Urinary bladder (tissue), 3 donors: ENCODE data around the genes EED and FAT3.

- PRO-cap, result no peak
- RAMPAGE, long total RNA, result no peak
These were observed 3.4 kb downstream of the CCDC89 start for GRCh38 chr11:85682242-85683397.

- PRO-cap, result no peak
- RAMPAGE, long total RNA, result no peak
These were observed 73.8 kb downstream of the PICALM start for GRCh38 chr11:85994899-85995769.

DNA sequence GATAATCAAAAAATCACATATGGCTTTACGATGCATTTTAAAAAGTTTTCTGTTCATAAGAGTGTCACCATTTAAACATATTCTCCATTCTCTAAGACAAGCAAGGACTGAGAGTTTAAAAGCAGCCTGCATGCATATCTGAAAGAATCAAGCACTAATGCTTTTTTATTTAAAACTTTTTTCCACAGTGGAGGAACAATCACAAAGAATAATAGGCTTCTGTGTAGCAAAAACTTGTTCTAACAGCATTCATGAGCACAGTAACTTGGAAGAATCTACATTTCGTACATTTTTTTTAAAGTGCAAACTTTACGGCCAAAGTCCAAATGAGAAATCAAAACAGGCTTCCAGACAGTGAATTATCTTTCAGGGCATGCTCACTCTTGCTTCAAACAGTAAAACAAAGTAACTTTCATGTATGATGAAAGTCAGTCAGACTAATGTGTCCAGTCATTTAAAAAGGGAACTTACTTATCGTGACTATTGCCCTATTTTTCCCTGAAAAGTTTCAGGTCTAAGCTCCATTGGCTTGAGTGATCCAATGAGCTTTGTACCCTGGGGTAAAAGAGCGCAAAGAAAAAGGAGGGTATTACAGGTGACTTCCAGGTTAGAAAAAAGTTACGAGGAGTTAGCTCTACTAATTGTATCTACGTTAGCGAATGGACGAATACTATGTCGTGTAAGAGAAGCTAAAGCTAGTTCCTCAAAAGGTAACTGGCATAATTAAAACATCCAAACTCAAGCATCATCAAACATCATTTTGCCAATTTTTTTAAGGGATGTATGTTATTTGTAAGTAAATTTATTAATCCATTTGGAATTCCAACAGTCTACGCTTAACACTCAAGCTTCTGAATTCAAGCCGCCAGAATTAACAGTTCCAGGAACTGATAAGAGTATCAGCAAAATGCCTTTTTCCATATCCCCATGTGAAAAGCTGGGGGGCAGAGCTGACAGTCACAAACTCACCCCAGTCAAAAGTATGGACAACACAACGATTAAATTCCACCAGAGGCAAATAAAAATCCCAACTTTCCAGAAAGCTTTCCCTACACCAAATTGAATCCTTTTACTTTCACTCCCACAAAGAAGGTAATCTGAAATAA, 1.6 kb downstream of the PICALM start:
- PRO-cap, result no peak
- RAMPAGE, long total RNA, result no peak

DNA sequence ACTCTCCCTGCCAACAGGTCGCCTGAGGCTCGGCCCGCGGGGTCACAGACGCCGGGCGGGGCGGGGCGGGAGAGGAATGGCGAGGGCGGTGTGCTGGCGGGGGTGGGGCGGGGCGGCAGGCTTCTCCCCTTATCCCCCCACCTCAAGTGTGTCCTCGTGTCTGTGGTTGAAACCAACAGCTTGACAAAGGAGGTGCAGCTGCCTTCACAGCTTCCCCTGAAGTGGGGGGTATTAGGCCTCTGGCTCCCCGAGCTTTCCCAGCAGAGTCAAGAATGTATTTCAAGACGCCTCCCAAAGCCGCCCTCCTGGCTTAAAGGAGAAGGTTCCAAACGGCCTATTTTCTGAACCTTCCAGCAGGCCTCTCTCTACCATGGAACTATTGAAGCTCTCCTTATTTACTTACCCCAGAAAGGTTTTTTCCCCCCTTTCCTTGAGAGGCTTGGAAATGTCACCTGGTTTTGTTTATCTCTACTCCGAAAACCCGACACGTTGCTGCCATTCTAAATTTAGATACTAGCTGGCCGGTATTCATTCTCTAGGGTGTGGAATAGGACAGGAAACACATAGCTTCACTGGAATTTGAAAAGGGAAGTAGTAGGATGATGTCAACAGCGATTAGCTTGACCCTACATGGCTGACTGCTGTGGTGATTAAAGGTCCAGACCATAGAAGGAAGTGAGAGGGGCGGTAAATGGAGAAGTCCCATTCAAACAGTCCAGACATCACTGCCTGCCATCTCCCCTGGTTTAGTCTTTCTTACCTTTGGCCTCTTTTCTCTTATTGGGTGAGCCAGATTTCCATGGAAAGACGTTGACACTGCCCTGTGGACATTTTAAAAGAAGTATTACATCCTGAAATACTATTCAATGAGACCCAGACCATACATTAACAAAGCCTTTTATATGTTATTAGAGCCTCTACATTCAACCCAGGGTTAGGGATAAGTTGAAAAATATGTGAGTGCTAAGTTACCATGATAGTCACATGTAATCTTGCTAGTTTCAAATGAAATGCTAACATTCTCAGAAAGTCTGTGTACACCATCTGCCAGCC, 759 bp upstream of the PICALM start:
- PRO-cap, result bidirectional peak, plus-strand start at position 47 of the sequence, minus-strand start outside the sequence; bidirectional peak, plus-strand start at position 718 of the sequence, minus-strand start at position 542 of the sequence
- RAMPAGE, long total RNA, result no peak

DNA sequence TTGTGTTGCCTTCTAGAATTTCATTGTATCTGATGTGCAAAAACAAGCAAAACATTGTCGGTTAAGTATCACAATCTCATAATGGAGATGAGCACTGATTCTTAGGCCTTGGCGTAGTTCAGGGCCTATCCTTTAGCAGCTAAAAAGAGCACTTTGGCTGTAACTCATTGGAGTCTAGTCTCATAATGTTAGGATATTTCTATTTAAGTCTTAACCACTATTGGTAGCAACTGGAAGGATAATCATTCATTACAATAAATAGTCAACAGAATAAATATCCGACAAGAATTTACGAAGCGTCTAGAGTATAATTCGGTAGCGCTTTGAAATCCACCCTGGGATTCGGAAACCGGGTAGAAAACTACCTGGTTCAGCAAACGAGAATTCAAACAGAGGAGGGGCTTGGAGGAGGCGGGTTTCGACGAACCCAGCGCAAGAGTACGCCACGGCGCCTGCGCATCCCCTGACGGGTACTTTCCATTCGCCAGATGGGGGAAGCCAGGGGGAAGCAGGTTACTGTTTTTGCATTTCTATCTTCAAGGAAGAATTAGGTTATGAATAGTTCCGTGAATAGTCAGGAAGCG, 396 bp upstream of the EED start:
- PRO-cap, result bidirectional peak, plus-strand start outside the sequence, minus-strand start at position 391 of the sequence
- RAMPAGE, long total RNA, result no peak

GRCh38 chr11:86244649-86245741, at the start of gene EED:
Gene EED (plus strand): TSS chr11:86244753.
- PRO-cap, result bidirectional peak, plus-strand start at chr11:86244786, minus-strand start at chr11:86244455; unidirectional peak, plus-strand start at chr11:86244827; unidirectional peak, plus-strand start at chr11:86244877; bidirectional peak, plus-strand start at chr11:86245236, minus-strand start at chr11:86245051
- RAMPAGE, long total RNA, result no peak

GRCh38 chr11:86442216-86442579, 67.5 kb downstream of the CCDC81 start:
- PRO-cap, result no peak
- RAMPAGE, long total RNA, result no peak

- PRO-cap, result no peak
- RAMPAGE, long total RNA, result no peak
These were observed 128.7 kb downstream of the CCDC81 start for GRCh38 chr11:86503030-86504229.

GRCh38 chr11:86578142-86578924, 203.6 kb downstream of the CCDC81 start:
- PRO-cap, result unidirectional peak, plus-strand start at chr11:86578279
- RAMPAGE, long total RNA, result no peak

DNA sequence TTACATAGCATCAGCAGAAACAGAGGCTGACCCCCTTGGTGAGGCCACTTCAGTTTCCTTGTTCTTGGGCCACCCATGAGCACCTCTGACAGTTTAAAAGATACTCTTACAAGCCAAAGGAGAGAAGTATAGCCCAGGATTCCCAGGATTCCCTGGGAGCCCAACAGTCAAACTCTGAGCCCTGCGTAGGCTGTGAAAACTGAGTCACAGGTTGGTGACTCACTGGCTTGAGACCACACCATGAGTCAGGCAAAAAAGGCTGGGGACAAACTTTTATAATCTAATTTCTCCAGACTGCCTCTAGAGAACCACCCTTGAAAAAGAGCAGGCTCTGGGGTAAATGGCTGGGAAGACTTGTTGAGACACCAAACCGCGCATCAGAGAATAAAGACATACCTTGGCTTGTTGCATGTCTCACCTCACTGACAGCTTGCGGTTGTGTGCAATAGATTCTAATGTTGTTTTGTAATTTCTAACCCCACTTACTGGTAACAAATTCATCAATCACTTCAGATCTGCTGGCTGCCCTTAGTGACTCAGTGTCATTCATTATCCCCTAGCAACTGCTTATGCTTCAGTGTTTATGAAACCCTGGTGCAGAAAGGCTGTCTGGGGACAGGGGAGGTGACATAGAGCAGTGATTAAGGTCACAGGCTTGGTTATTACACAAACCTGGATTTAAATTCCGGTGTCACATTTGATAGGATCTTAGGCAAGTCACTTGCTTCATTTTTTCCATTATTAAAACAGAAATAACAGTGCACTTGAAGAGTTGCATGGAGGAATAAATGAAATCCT, 56.8 kb upstream of the PRSS23 start:
- PRO-cap, result unidirectional peak, minus-strand start at position 102 of the sequence
- RAMPAGE, long total RNA, result no peak

GRCh38 chr11:86979039-86979521, 23.9 kb upstream of the FZD4 start:
- PRO-cap, result no peak
- RAMPAGE, long total RNA, result no peak

DNA sequence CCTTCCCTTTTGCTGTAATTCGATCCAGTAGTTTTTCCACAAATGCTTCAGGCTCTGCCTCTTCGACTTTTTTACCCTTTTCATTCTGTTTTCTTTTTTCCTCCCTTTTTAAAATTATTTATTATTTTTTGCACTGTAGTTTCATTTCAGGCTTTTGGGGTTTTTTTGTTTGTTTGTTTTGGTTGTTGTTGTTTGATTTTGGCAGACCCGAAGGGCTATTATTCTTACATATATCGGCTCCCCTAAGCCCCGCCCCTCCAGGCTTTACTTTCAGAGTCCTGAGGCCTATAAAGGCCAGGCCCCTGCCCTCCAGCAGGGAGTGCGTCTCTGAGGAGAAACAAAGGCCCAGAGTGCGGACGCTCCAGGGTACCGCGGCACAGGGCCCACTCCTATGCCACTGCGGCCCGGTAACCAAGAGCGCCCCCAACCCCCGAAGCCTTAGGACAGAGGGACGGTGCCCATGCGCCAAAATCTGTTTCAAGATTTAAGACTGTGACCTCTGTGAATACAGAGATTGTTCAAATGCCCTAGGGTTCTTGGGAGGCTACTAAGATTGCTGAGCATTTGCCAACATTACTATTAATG, 116.6 kb downstream of the TYR start:
- PRO-cap, result no peak
- RAMPAGE, long total RNA, result no peak

DNA sequence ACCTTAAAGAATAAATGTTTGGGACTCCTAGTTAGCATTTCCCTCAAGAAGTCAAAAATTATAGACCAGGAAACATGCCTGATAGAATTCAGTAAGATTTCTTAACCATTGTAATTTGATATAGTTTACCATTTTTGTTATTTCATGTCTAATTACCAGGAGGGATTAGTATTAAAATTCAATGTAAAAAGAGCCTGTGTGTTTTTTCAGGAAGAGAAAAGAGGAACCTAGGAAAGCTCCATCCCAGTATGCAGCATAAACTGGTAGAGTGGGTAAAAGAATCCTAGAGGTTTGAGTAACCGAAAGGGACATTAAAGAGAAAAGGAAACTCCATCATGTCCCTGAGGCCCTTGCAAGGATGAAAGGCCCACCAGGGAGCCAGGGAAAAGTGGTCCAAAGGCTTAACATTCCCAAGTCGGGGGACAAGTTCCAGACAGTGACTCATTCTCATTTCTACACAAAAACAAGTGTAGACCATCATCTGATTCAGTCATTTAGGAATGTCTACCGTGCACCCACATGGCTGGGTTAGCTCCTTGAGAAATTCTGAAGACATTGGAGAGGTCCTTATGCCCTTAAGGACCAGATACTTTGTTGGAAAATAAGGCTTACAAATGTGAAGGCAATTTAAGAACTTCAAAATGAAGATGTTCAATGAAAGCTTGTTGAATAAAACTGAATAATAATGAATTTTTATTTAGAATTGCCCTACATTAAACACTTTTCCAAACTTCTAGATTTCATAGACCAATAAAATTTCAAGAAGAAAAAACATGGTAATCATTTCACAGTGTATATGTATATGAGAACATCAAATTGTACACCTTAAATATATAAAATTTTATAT, 4.8 kb upstream of the NOX4 start:
- PRO-cap, result unidirectional peak, plus-strand start at position 489 of the sequence
- RAMPAGE, long total RNA, result no peak

DNA sequence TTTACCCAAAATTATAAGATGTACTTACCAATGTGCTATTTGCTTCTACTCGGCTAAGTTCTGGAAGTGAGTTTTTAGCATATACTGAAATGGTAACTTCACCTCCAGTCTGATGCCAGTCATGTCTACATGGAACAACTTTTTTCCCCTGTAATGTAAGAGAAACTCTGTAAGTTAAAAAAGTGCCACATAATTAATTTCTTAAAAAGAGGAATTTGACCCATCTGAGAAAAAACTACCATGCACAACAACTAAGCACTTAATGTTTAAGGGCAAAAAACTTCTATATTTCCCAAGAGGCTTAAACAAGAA, 19.6 kb downstream of the CHORDC1 start:
- PRO-cap, result no peak
- RAMPAGE, long total RNA, result no peak

DNA sequence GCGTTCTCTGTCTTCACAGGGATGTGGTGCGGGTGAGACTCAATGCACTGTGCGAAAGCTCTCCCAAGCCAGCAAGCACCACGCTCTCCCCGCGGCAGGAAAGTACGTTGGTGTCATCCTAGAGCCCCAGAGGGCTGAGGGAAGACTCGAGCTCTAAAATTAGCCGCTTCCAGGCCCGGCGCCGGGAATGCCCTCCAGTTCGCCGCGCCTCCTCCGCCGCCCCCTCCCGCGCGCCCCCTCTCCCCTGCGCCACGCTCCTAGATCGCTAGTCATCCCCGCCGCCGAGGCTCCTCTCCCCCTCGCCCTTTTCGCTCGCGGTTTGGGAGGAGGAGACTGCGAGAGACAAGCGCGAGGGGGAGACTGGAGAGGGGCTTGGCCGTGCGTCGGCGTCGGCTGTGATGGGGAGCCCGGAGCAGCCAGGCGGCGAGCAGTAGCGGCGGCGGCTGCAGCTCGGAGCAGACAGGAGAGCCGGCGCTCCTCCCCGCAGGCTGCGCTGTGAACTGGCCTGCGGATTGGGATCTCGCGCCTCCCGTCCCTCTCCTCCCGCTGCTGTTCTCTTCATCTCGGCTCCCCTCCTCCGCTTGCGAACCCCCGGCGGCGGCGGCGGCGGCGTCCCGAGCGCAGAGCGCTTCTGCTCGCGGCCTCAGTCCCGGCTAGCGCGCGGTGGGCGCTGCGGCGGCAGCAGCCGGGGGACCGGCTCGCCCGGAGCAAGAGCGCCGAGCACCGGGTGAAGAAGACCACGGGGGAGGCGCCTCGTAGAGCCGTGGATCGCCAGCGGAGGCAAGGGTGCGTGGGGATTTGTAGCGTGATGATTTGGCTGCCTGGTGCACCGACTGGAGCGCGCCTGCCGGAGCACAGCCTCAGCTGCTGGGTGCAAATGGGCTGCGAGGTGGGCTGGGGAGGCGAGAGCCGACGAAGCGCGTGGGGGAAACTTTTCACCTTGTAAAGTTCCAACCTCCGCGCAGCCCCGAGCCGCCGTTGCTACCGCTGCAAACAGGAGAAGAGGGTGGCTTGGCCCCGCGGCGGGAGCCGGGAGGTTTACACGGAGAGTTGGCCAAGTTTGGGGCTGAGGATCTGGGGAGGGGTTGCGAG, at the start of gene FAT3:
TSS of gene FAT3 (plus strand) at position 430 of the 1,092 bp plus-strand sequence.
- PRO-cap, result unidirectional peak, plus-strand start at position 433 of the sequence
- RAMPAGE, long total RNA, result no peak

DNA sequence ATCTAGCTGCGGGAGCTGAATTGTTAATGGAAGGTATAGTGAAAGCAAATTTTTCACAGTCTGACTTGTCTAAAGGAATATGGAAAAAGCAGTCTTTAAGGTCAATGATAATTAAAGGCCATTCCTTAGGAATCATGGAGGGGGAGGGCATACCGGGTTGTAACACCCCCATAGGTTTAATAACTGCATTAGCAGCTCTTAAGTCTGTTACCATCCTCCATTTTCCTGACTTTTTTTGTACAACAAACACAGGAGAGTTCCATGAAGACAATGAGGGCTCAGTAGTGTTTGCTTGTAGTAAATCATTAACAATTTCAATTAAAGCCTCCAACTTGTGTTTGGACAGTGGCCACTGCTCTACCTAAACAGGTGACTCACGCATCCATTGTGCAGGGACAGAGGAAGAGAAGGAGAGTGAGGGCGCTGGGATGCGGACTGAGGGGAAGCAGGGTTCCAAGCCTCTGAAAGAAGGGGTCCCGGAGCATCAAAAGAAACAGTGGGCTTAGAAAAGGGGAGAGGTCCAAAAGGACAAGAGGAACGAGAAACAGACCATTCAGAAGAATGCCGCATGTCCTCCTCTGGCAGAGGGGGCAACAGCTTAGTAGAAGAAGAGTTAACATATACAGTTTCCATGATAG, 21.3 kb upstream of the MTNR1B start:
- PRO-cap, result no peak
- RAMPAGE, long total RNA, result no peak

DNA sequence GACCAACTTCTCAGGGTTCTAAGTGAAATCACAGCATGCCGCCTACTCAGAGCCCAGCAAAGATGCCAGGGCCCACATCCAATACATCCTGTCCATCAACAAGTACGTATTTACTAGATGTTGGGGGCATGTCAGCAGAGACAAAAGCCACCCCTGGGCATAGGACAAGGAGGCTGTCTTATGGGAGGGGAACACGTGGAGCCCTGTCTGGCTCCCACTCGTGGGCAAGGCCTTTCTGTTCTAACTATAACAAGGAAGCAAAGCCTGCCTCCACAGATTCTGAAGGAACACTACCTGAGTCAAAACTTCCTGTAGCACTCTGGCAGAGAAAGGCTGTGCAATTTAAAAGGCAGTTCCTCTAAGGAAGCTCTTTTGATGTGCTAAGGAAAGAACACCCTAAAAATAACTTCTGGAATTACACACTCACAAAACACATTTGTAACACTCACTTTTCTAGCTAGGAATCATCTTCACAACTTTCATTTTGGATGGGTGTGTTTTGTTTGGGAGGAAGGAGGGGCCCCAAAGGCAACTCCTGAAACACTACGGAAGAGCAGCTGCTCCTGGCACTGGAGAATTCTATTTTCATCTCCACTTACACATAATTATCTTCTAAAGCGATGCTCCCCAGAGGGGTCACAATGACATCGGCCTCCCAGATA, 14.2 kb downstream of the SMCO4 start:
- PRO-cap, result no peak
- RAMPAGE, long total RNA, result no peak

GRCh38 chr11:93532268-93532945, 10.8 kb downstream of the SMCO4 start:
- PRO-cap, result no peak
- RAMPAGE, long total RNA, result no peak

DNA sequence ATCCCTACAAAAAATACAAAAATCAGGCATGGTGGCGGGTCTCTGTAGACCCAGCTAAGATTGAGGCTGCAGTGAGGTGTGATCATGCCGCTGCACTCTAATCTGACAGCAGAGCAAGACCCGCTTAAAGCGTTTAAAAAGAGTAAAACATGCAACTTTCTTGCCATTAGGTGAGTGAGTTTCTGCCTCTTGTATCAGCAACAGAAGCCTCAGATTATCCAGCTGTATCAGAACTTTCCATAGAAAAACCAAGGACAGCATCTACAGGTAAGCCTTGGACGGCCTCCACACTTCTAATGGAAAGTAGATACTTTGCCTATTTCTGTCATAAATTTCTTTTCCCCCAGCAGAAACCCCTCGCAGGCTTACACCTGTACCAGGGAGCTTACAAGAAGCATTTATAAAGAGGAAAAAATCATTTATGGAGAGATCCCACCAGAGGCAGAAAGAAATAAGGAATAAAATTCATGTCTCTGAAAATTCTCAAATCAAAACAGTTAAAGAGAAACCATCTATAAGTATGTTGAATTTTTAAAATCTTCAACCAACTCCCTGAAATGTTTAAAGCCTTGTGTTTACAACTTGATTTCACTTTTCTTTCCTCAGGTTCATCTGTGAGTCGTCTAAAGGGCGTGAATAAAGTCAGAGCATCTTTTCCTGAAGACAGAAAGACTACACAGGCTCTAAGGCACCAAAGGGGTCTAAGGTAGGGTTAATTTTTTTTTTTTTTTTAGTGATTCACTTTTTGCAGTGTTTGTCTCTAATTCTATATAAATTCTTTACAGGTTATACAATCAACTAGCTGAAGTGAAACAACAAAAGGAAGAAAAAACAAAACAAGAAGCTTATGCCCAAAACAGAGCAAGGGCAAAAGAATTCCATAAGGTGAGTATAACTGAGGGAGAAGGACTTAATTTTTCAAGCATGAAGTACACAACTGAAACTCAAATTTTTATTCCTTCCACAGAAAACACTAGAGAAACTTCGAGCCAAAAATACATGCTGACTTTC, 11.7 kb downstream of the TAF1D start:
- PRO-cap, result no peak
- RAMPAGE, long total RNA, result no peak

- PRO-cap, result no peak
- RAMPAGE, long total RNA, result no peak
These were observed 4.5 kb downstream of the TAF1D start for GRCh38 chr11:93736704-93737309.